Metastatic Liver Carcinoma in the Adrenal Gland (tissue), 2 donors: ENCODE measurements around the gene LEAP2.

GRCh38 chr5:132853184-132853893, 12.9 kb downstream of the GDF9 start:
- PRO-cap, 2 experiments: peak in 2 of 2 experiments; most common plus-strand start chr5:132853582 (in 1); most common minus-strand start chr5:132853444 (in 1)

GRCh38 chr5:132872898-132873907, at the start of gene LEAP2:
Gene LEAP2, plus strand, starts transcription at chr5:132873668.
- PRO-cap, 2 experiments: peak in 2 of 2 experiments; most common plus-strand start chr5:132873631 (in 1); most common minus-strand start chr5:132873478 (in 2)

DNA sequence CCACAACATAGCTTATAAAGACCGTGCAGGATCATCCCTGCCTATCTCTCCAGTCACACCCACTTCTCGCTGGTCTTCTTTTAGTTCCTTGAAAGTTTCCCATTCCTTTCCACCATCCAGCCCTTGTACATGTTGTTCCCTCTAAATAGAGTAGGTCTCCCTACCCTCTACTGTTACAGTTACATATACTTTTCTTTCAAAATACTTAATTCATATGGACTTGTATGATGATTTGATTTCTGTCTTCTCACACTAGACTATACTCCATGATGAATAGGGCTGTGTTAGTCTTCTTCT, 13.3 kb downstream of the LEAP2 start:
- PRO-cap, 2 experiments: no peak in any of the 2 experiments

DNA sequence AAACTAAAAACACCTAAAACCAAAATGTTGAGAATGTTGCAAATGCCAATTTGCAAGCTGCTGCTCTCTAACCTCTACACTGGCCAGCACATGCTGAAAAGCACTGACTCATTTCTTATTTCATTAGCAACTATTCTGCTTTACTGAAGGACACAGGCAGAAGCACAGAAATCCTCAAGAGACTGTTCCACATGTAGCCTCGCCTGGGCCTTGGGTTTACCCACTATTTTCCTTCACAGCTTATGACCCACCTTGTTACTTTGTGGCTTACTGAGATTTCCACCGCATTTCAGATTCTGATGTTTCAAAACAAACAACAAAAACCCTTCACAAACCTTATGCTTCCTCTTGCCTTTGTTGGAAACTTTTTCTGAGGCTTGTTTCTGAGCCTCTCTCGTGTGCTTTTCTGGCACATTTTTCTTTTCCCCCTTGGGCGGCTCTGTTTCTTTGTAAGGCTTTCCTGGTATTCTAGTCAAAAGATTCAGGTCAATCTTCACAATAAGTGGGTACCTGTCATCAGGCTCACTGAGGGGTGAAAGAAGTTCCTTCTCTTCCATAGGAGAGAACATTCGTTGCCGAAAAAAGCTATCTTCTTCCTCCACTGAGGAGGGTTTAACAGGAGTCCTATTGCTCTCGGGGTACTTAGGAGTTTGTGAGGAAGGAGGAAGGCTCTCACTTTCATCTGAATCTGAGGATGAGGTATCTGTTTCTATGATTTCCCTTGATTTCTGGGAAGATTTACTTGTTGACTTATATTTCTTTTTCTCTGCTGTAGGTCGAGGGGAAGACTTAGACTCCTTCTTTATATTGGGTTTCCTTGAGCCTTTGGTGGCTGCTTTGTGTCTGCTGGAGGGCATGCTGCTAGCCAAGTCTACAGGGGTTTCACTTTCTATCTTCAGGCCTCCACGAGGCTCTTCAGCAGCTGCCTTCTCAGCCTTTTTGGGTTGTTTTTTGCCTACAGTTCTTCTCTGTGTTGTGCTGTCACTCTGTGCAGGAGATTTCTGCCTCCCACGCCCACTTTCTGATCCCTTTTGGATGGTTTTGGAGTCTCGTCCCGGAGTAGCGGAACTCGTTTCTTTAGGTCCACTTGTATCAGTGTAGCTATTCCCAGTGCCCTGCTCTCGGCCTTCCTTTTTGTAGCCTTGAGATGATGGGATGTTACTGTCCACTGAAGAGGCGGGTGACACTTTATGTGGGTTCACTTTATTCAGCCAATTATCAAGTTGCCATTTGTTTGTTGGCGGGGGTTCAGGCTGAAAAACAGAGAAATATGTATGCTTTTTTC, 23.0 kb downstream of the LEAP2 start:
- PRO-cap, 2 experiments: no peak in any of the 2 experiments

GRCh38 chr5:132933558-132933971, 29.9 kb downstream of the AFF4 start:
- PRO-cap, 2 experiments: no peak in any of the 2 experiments

GRCh38 chr5:133016183-133016444, 10.2 kb downstream of the ZCCHC10 start:
- PRO-cap, 2 experiments: peak in 2 of 2 experiments; most common plus-strand start chr5:133016247 (in 2)

- PRO-cap, 2 experiments: no peak in any of the 2 experiments
Measured at GRCh38 chr5:133106462-133107523, 55.0 kb downstream of the HSPA4 start.

- PRO-cap, 2 experiments: no peak in any of the 2 experiments
Measured at GRCh38 chr5:133245444-133245973, 193.7 kb downstream of the HSPA4 start.

- PRO-cap, 2 experiments: no peak in any of the 2 experiments
Measured at GRCh38 chr5:133405708-133406032, 206.7 kb downstream of the FSTL4 start.

DNA sequence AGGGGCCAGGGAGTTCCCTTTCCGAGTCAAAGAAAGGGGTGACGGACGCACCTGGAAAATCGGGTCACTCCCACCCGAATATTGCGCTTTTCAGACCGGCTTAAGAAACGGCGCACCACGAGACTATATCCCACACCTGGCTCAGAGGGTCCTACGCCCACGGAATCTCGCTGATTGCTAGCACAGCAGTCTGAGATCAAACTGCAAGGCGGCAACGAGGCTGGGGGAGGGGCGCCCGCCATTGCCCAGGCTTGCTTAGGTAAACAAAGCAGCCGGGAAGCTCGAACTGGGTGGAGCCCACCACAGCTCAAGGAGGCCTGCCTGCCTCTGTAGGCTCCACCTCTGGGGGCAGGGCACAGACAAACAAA, 28.9 kb downstream of the FSTL4 start:
- PRO-cap, 2 experiments: no peak in any of the 2 experiments

- PRO-cap, 2 experiments: no peak in any of the 2 experiments
Measured at GRCh38 chr5:134079571-134080161, 34.8 kb upstream of the TCF7 start.

GRCh38 chr5:134113871-134114123, 684 bp upstream of the TCF7 start:
- PRO-cap, 2 experiments: no peak in any of the 2 experiments

- PRO-cap, 2 experiments: no peak in any of the 2 experiments
Measured at GRCh38 chr5:134143696-134144550, 29.4 kb downstream of the TCF7 start.

- PRO-cap, 2 experiments: no peak in any of the 2 experiments
Measured at GRCh38 chr5:134148454-134148928, 28.3 kb downstream of the SKP1 start.

DNA sequence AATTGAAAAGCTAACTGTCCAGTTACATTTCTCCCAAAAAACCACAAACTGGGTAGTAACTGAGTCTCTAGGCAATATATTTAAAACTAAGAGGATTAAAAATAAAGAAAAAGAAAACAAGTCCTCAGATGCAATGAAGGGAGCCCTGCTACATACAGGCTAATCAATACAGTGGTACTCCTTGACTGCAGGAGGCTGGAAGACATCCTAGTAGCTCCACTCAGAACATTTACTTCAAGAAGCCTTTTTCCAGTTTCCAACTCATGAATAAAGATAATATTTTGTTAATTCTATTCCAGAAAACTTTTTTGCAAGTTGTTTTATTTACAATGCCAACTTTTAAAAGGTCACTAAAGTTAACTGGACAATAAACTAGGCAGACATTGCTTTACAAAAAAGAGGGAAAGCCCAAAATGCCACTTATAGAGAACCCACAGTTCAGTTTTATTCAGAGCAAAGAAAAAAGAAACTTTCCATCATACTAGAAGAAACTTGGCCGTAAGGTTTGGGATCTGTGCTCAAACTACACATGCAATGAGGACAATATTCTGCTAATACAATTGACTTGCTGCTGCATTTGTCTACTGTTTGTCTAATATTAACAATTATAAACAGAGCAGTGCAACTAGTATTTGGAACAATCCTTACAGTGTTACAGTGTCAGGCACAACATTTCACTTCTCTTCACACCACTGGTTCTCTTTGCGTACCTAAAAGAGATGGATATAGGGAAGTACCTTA, 19.5 kb downstream of the SKP1 start:
- PRO-cap, 2 experiments: no peak in any of the 2 experiments

GRCh38 chr5:134191697-134192643, 15.2 kb upstream of the SKP1 start:
- PRO-cap, 2 experiments: no peak in any of the 2 experiments

GRCh38 chr5:134193688-134193907, 16.8 kb upstream of the SKP1 start:
- PRO-cap, 2 experiments: no peak in any of the 2 experiments

DNA sequence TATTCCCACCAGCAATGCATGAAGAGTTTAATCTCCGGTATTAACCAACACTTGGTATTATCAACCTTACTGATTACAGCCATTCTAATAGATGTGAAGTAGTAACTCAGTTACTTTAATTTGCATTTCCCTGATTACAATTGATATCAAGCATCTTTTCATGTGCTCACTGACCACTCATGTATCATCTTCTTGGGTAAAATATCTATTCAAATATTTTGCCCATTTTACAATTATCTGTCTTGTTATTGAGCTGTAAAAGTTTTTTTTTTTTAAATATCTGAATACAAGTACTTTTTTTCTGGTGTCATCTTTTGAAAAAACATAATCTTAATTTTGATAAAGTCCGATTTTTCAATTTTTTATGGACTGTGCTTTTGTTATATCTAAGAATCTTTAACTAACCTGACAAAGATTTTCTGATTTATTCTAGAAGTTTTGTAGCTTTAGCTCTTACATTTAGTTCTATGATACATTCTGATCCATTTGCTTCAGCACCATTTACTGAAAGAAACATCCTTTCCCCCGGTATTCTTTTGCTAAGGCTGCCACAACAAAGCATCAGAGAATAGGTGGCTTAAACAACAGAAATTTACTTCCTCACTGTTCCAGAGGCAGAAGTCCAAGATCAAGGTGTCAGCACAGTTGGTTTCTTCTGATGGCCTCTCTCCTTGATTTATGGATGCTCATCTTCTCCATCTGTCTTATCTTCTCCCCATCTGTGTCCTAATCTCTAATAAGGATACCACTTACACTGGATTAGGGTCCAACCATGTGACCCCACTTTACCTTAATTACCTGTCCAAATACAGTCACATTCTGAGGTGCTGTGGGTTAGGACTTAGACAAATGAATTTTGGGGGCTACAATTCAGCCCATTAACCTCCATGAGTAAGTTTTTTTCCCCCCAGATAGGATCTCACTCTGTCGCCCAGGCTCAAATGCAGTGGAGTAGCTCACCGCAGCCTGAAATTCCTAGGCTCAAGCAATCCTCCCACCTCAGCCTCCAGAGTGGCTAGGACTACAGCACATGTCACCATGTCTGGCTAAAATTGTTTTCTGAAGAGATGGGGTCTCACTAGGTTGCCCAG, 22.7 kb downstream of the PPP2CA start:
- PRO-cap, 2 experiments: no peak in any of the 2 experiments

GRCh38 chr5:134226887-134227302, 1.0 kb upstream of the PPP2CA start:
- PRO-cap, 2 experiments: no peak in any of the 2 experiments

GRCh38 chr5:134371930-134372435, 614 bp downstream of the UBE2B start:
- PRO-cap, 2 experiments: peak in 2 of 2 experiments; most common plus-strand start chr5:134372223 (in 1); most common minus-strand start chr5:134372222 (in 2)